AG04449 (cell line): ENCODE data around the gene CFAP44.

DNA sequence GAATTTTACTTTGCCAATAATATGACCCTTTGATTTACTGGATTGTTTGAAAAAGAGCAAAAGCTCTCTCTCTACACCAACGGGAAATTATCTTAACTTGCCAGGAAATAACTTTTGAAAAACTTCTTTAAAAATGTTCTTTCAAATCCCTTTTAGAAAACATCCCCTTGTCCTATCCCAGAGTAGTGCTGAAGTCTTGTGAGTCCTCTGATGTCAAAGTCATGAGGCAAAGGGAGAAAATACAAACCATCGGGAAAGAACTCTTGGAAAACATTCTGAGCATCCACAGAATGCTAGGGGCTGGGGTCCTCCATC is 36.4 kb downstream of the BOC start:
- RRBS, result no CpG with 5 or more reads among the region's 2 CpGs

GRCh38 chr3:113303828-113304549 is 92.6 kb downstream of the BOC start:
- RRBS, result no CpG with 5 or more reads among the region's 8 CpGs

- RRBS, result 10% methylated on average over 17 of the region's 51 CpGs
These were observed at the start of gene CFAP44 for GRCh38 chr3:113440848-113441811. Gene CFAP44 (minus strand): TSS chr3:113441493.

GRCh38 chr3:113625774-113626135 is 70.7 kb downstream of the USF3 start:
- RRBS, result no CpG with 5 or more reads among the region's 11 CpGs

DNA sequence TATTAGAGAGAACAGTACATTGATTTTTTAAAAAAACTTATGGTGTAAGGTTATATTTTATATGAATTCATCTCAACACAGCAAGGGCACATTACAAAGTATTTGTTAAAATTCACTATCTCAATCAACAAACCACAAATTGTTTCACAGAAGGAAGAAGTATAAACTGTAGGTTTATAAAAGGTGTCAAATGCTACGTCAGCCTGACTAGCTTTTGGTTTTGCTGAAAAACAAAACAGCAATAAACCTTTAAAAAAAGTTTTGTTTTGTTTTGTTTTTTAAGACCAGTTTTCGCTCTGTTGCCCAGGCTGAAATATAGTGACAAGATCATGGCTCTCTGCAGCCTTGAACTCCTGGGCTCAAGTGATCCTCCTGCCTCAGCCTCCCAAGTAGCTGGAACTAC is 4.0 kb downstream of the NAA50 start:
- RRBS, result no CpG with 5 or more reads among the region's 2 CpGs

DNA sequence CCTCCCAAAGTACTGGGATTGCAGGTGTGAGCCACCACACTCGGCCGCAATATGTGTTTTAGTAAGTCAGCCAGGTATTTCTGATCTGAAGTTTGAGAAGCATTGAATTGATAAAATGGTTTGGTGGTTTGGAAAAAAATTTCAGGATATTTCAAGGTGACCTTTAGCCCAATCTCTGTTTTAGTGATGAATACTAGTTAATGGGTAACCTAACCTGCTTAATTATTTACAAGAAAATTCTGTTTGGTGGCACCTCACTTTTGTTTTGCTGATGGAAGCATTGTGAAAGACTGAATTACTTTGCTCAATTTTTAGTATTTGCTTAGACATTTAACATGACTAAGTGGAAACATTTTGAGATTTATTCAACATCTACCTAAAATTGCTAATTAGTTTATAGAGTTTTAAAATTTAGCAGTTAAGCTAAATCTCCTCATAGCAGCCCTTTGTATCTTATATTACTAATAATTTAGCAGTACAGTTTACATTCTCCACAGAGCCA is 35.2 kb downstream of the GRAMD1C start:
- RRBS, result no CpG with 5 or more reads among the region's 2 CpGs

DNA sequence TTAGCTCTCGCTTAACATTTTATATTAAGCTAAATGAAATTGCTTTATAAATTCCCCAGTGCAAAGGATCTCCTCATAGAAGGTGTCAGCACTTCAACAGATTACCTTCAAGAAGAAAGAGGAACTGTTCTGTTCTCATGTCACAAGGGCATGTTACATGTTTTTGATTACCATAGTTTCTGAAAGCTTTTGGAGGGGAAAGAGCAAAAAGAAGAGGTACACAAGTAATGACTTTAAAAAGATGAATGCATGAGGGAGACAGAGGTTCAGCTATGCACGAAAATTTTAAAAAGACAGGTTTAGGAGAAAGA is 45.2 kb downstream of the CCDC191 start:
- RRBS, result no CpG with 5 or more reads among the region's 2 CpGs

GRCh38 chr3:114070574-114070958 is 14.0 kb downstream of the QTRT2 start:
- RRBS, result no CpG with 5 or more reads among the region's 4 CpGs

DNA sequence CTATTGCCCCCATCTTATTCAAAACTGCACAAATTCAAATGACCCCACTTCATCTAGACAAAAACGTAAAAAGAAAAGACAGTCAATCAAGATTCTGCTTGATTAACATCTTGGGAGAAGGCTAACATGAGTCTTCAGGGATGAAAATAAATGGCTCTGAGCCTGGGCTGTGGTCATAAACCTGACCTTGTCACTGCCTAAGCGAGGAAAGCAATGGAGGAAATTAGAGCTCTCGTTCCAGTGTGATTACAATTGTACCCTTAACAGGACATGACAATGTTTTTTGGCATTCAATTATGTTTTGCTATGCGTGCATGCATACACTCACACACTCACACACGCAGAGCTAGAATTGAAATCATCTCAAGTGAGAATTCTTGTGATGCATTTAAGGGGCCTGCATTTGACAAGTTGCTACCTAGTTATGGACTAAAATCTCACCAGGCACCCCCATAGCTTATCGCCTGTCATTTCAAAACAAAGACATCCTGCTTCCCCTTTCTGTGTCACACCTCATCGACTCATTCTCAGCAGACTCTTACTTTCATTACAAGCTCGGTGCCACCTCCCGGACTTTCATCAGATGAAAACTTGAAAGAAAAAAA is 24.1 kb downstream of the ZNF80 start:
- RRBS, result no CpG with 5 or more reads among the region's 9 CpGs

GRCh38 chr3:114222987-114223454 is 14.4 kb downstream of the ZNF80 start:
- RRBS, result no CpG with 5 or more reads among the region's 3 CpGs

- RRBS, result no CpG with 5 or more reads among the region's 6 CpGs
These were observed 24.6 kb downstream of the TIGIT start for GRCh38 chr3:114318363-114318824.

- RRBS, result no CpG with 5 or more reads among the region's 21 CpGs
These were observed 44.9 kb downstream of the TIGIT start for GRCh38 chr3:114338483-114339321.

DNA sequence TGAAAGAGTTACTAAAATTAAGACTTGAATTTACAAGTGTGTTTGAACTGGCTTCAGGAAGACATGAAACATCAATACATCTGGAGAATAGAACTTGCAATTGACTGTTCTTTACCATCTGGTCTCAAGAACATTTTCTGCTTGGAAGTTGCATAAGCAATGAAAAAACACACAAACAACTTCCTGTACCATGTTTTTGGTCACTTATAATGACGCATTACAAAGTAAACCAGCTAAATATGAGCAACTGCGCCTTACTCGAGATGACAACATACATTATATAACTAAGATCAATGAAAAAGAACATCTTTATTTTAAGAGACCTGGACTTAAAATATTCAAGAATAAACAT is 112.5 kb downstream of the TIGIT start:
- RRBS, result no CpG with 5 or more reads among the region's 3 CpGs

- RRBS, result no CpG with 5 or more reads among the region's 12 CpGs
These were observed 157.6 kb downstream of the TIGIT start for GRCh38 chr3:114450965-114452209.

GRCh38 chr3:114709002-114709568 is 415.3 kb downstream of the TIGIT start:
- RRBS, result no CpG with 5 or more reads among the region's 1 CpG

DNA sequence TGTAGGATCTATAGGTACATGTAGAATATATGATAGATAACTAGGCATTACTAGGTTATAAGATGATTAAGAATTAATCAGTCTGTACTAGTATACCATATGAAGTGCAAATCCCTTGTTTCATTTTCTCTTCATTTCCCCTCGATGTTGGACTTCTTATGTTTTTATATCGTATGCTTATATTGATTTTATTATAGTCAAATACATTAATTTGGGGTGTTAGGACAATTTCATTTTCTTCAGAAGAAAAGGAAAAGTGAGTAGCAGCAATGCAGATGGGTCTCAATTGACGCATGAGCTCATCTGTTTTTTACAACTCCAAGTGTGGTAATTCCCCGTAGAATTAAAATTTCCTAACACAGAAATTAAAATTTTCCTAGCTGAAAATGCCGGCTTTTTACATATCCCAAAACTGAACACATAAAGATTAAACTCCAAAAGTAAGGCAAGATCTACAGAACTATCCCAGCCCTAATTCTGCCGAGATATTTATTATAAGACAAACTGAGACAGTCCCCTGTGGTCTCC is 419.2 kb downstream of the TIGIT start:
- RRBS, result no CpG with 5 or more reads among the region's 6 CpGs

- RRBS, result no CpG with 5 or more reads among the region's 5 CpGs
These were observed 382.8 kb downstream of the ZBTB20 start for GRCh38 chr3:114764144-114764764.

GRCh38 chr3:114774867-114775429 is 372.1 kb downstream of the ZBTB20 start:
- RRBS, result no CpG with 5 or more reads among the region's 3 CpGs

GRCh38 chr3:115099429-115100009 is 47.6 kb downstream of the ZBTB20 start:
- RRBS, result no CpG with 5 or more reads among the region's 2 CpGs

GRCh38 chr3:115122373-115122914 is 24.6 kb downstream of the ZBTB20 start:
- RRBS, result no CpG with 5 or more reads among the region's 1 CpG